Neuron (in vitro differentiated cells): ENCODE data around the gene SMNDC1.

GRCh38 chr10:104017928-104018451 lies 51.0 kb downstream of the SLK start:
- PRO-cap = no peak

DNA sequence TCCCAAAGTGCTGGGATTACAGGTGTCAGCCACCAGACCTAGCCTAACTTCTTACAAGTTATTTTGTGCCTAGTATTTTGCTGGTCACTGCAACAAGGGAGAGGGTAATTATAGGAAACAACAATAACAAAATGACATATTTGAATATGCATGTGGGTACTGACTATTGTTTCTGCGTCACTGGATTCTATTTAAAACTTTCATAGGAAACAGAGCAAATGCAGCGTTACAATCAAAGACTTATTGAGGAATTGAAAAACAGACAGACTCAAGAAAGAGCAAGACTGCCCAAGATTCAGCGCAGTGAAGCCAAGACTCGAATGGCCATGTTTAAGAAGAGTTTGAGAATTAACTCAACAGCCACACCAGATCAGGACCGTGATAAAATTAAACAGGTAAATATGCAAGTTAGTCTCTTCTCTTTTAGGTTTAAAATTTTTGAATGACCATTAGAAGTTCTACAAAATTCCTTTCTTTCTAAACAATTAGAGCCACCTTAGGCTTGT lies 52.6 kb downstream of the SLK start:
- PRO-cap = no peak

DNA sequence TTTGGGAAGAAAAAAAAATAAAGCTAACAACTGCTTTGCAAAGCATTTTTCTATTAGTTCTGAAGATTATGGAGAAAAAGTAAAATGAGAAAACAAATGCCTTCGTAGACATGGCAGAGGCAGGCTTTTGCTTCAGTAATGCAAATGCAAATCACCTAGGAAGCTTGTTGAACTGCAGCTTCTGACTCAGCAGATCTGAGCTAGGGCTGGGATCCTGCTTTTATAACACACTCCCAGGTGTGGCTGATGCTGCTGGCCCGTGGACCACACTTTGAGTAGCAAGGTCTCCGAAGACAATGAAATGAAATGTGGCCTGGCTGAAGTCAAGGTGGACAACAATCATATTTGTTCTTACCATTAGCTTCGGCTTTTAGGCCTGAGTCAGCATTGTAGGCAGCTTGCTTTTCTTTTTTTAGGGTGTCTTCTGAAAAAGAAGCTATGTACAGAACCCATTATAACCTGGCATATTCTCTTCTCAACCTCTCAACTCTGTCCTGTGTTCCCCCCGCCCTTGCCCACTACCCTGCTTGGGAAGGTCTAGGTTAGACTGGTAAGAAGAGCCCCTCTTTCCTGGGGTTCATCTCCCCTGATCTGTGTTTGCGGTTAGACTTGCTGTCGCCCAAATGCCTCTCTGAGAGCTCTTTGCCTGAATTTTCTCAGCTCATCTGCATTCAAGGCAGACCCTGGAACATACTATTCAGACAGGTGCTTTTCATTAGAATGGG lies 26.2 kb downstream of the COL17A1 start:
- PRO-cap = no peak

GRCh38 chr10:104120728-104121787 lies 913 bp upstream of the SFR1 start:
- PRO-cap = bidirectional peak, plus-strand start at chr10:104121174, minus-strand start at chr10:104121206; bidirectional peak, plus-strand start at chr10:104122171, minus-strand start at chr10:104121559

GRCh38 chr10:104259226-104259923 lies 4.7 kb downstream of the GSTO1 start:
- PRO-cap = no peak

GRCh38 chr10:104304256-104305353 lies 33.7 kb downstream of the ITPRIP start:
- PRO-cap = no peak

- PRO-cap = no peak
These were observed 26.2 kb downstream of the ITPRIP start for GRCh38 chr10:104311931-104312590.

- PRO-cap = no peak
These were observed 5.8 kb downstream of the ITPRIP start for GRCh38 chr10:104332294-104333090.

- PRO-cap = no peak
These were observed 493.2 kb downstream of the XPNPEP1 start for GRCh38 chr10:109429997-109430532.

DNA sequence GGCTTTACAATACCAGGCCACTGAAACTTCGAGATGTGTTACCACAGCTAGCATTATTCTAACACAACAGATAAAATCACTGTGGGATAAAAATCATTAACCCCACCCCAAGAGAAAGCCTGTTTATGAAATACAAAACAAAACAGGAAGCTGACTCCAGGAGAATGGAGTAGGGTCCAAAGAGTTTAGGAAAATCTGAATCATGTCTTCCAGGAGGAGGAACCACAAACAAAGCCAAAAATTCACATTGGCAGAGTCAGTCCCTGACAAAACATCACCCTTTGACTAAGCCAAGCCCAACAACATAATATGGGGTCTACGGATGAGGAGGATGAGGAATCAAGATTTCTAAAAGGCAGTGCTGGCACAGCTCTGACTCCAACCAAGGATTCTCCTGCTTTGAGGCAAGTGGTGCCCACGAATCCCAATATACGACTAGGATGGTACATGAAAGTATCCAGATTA lies 23.8 kb downstream of the XPNPEP1 start:
- PRO-cap = no peak

DNA sequence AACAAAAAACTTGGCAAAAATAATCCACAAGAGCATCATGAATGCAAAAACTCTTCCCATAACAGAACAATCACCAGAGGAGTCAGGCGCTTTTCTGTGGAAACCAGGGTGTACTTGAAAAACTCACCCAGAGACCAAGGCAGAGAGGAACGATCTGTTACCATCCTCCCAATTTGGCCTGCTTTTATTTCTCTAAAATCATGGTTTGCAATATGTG lies 36.4 kb upstream of the XPNPEP1 start:
- PRO-cap = no peak

GRCh38 chr10:110142157-110142743 lies 65.2 kb upstream of the MXI1 start:
- PRO-cap = no peak

DNA sequence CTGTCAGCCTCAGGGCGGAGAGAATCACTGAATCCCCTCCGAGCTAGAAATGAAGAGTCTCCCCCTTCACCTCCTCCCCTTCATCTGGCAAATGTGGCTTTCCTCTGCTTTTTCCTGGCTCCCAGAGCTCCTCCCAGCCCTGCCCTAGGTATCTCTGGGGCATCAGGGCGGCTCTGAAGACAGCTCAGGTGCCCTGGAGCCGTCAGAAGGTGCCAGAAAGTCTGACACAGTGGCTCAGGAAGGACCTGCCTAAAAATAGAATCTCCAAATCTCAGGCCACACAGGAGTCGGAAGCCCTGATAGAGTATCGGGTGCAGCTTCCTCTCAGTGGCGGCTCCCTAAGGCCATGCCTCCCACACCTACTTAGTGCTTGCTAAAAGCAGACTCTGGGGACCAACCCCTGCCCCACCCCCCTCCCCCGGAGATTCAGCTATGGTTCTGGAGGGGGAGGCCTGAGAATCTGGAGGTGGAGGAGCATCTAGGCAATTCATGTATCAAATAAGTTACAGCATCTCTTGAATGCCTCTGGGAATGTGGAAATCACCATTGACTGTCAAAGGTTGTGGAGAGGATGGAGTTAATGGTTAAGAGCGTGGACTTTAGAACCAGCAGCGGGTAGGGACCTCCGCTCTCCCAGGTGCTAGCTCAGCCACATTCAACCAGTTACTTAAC lies 38.8 kb upstream of the MXI1 start:
- PRO-cap = no peak

DNA sequence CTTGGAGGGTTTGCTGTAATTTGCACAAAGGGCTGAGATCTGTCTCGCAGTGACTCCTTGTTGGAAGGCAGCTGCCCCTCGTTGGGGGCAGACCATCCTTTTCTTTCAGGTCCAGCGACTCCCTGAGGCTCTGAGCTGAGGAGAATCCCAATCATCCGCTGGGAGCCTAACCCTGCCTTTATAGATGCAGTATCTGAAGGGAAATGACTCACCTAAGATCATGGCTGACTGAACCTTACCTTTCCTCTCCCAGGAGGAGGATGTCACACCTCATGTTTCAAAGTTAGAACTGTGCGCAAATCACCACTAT lies 36.4 kb upstream of the MXI1 start:
- PRO-cap = no peak

- PRO-cap = bidirectional peak, plus-strand start at chr10:110207815, minus-strand start at chr10:110207808; bidirectional peak, plus-strand start at chr10:110208206, minus-strand start at chr10:110208264
These were observed 476 bp downstream of the MXI1 start for GRCh38 chr10:110207729-110208433.

DNA sequence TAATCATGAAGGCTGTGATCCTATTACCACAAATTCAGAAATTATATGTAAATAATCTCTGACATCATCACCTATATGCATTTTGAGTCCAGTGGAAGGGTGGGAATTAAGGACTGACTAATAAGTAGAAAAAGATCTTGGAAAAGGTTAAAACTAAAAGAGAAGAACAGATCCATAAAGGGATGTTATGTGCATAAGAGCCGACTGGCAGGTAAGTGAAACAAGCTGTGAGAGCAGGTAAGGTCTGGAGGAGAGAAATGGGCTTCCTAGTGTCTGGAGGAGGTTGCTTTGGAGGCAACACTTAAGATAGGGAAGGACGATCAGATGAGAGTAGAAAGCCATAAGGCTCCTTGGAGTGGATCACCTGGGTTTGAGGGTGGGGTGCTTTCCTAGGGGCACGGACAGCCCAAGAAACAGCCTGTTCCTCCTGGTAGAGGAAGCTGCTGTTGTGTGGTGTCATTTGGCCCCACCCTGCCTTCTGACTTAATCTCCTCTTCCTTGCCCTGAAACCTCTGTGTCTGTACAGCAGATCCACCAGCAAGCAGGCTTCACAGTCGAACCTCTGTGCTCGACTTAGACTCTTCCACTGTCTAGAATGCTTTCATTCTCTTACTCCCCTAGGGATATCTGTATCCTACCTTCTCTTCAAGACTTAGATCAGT lies 4.6 kb downstream of the MXI1 start:
- PRO-cap = no peak

- PRO-cap = bidirectional peak, plus-strand start at chr10:110305072, minus-strand start at chr10:110304920
These were observed at the start of gene SMNDC1 for GRCh38 chr10:110304642-110305460. Gene SMNDC1 (minus strand): TSS chr10:110304920.

DNA sequence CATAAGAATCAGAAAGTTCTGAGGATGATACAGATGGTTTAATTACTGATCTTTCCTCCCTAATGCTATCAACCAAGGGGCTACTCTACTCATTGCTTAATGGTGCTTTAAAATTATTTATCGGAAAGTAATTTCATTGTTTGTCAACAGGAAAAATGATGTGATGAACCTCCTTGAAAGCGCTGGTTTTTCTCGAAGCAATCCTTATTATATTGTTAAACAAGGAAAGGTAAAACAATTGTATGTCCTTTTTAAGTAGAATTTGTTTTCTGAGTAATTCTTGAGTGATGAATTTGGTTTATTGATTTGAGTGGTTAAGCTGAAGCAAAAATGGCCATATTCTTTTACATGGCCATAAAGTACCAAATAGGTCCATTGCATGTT lies 11.0 kb downstream of the SMC3 start:
- PRO-cap = no peak

- PRO-cap = no peak
These were observed 86.5 kb downstream of the RBM20 start for GRCh38 chr10:110730487-110731210.

DNA sequence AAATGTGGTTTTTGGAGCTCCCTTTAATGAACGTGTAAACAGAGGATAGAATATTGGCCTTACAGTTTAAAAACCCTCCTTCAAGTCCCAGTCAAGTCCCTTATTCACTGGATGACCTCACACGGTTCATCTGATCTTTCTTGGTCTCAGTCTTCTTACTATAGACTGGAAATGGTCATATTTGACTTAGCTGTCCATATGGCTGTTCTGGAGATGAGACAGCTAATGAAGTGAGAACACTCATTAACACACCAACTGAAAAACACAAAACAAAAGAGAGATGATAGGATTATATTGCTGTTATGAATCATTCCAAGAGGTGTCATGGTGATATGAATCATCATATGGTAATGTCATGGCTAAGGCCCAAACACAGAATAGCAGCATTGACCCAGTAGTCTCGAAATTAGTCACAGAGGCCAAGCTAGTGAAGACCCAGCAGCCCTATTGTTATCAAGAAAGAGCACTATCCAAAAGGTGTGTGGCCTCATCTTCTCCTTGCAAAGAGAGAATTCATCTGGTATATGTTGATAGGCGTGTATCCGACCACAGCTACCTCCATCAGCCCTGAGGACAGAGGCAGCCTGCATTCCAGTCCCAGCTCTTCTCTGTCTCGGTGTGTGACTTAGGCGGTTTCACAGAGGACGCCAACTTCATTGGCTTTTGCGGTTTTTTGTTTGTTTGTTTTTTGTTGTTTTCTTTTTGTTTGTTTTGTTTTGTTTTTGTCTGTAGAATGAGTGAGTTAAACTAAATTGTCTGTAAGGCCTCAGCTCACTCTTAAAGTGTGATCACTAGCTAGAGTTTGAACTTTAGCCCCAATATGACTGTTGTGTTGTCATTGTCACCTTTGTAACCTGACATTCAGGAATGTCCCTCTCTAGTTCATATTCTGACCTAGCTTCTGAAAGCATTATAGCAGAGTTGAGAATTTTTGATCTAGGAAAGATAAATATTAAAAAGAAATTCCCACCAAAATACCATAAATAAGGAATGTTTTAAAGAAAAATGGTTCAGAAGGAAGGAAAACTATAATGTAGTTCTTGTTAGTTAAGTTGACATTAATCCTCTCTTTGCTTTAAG lies 97.4 kb upstream of the PDCD4 start:
- PRO-cap = no peak